ENCODE data around the genes MED28 and SLIT2.

DNA sequence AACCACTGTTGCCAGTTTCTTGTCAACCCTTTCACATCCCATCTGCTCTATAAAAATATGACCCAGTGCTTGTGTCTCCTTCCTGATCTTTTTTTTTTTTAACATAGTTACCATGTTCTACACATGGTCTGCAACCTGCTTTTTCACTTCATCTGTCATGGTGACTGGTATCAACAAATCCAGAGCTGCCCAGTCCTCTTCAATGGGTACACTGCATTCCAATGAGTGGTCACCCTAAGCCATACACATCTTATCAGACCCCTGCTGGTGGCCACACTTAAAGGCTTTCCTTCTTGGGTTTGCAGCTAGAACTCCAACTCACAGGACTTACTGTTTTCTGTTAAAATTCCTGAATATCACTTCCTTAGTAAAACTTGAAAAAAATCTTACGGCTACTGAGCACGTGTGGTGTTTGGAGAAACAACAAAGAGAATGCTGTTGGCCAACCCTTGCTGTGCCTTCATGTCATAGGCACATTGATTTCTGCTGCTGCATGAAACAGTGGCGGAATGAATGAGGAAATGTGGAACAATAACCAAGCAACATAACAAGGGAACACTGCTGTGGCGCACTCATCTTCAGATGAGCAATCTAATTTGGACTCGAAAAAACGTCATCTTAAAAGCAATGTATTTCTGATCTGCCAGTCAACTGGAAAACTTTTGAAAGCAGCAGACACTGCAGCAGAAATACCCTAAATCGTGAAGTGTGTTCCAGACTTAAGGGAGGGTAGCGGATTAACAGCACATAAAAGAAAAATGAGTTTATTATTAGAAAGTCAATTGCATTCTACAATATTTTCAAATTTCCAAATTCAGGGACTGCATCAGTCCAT, 51.5 kb downstream of the PROM1 start:
- PRO-cap: no peak

- PRO-cap: no peak
Observed at GRCh38 chr4:16078975-16079634, 4.7 kb downstream of the PROM1 start.

- PRO-cap: no peak
Observed at GRCh38 chr4:16113989-16114327, 30.1 kb upstream of the PROM1 start.

GRCh38 chr4:16142675-16143272, 59.0 kb upstream of the PROM1 start:
- PRO-cap: no peak

- PRO-cap: no peak
Observed at GRCh38 chr4:16899031-16899402, 572 bp upstream of the LDB2 start.

DNA sequence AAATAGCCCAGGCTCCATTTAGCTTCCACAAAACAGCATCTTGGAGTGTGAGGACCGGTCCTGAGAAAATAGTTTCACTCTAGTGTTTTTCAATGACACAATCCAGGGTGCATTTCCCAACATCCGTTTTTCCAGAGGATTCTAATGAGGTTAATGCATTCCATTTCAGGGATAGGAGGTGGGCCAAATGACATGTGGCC, 229.8 kb upstream of the LDB2 start:
- PRO-cap: no peak

DNA sequence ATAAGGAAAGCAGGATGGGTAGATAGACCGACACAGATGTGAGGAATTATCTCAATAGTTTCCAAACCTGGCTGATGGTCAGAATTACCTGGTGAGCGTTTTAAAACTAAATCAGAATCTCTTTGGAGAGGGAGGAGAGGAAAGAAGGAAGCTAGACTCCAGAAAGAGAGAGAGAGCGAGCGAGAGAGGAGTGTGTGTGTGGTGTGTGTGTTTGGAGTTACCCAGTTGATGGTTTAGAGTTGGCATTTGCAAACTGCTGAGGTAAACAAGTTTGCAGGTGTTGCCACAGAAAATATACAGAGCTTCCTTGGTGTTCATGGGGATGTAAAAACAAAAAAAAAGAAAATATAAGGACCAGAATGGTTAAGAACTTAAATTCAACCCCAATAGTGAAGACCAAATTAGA, 26.5 kb upstream of the LAP3 start:
- PRO-cap: unidirectional peak, plus-strand start at position 172 of the sequence

- PRO-cap: bidirectional peak, plus-strand start at chr4:17614660, minus-strand start at chr4:17614576
Observed at GRCh38 chr4:17614479-17615541, at the start of gene MED28. TSS of gene MED28 (plus strand) at chr4:17614641.

GRCh38 chr4:17623490-17624644, 9.4 kb downstream of the MED28 start:
- PRO-cap: no peak

DNA sequence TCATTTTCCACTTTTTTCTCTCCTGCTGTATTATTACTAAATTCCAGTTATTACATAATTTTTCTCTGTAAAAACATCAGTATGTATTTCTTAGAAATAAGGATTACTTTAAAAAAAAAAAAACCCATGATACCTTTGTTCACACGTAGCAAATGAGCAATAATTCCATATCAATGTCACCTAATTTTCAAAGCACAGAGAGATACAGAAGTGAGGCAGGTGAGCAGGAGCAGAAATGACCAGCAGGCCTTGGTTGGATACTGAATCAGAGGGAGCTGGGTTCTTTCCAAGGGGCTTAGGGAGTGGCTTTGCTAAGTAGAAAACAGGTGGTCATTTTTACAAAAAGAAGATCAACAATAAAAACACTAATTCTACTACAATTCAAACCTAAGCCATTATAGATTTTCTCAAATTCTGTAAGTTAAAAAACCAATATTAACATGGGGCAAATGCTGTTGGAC, 21.2 kb downstream of the MED28 start:
- PRO-cap: no peak

DNA sequence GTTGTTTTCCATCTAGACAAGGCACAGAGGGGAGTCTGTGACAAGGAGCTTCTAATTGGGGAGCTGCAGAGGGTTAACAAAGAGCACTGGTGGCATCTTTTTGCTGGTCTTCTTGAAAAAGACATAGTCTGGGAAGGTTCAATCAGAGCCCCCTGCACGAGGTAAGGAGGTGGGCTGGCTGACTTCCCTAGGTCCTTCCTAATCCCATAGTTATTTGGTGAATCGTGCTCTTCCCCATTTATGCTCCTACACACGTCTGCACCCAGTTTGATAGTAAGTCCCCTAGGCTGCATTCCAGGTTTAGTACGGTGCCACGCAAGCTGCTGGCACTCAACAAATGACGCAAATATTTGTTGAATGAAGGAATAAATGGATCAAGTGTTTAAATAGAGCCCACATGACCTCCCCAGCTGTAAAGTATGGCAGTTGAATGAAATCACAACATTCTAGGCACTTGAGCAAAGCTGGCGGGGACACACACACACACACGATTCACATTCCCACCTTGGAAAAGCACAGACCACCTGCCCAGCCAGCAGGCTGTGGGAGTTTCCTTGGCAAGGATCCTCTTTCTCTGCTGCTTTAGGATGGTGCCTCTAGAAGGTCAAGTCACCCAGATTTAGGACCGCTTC, 911 bp downstream of the FAM184B start:
- PRO-cap: no peak

- PRO-cap: no peak
Observed at GRCh38 chr4:18022747-18023092, 1.2 kb upstream of the LCORL start.

DNA sequence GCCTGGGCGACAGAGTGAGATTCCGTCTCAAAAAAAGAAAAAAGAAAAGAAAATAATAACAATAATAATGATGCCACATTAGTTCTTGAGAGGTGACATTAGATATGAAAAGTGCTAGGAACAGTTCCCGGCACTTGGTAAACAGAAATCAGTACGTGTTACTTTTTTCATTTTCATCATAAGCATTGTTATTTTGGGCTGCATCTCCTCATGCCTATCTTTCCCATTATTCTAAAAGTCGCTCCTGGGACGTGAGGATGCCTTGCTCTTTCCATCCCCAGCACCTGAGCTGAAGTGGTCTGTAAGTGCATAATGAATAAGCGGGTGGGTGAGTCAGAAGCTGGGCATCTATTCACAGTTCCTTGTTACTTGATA, 475.9 kb upstream of the SLIT2 start:
- PRO-cap: no peak

- PRO-cap: no peak
Observed at GRCh38 chr4:20244123-20244445, 7.6 kb upstream of the SLIT2 start.

- PRO-cap: bidirectional peak, plus-strand start at chr4:20251931, minus-strand start at chr4:20251779
Observed at GRCh38 chr4:20251661-20252317, at the start of gene SLIT2. TSS of gene SLIT2 (plus strand) at chr4:20251905.

GRCh38 chr4:20253279-20253612, 1.5 kb downstream of the SLIT2 start:
- PRO-cap: no peak

DNA sequence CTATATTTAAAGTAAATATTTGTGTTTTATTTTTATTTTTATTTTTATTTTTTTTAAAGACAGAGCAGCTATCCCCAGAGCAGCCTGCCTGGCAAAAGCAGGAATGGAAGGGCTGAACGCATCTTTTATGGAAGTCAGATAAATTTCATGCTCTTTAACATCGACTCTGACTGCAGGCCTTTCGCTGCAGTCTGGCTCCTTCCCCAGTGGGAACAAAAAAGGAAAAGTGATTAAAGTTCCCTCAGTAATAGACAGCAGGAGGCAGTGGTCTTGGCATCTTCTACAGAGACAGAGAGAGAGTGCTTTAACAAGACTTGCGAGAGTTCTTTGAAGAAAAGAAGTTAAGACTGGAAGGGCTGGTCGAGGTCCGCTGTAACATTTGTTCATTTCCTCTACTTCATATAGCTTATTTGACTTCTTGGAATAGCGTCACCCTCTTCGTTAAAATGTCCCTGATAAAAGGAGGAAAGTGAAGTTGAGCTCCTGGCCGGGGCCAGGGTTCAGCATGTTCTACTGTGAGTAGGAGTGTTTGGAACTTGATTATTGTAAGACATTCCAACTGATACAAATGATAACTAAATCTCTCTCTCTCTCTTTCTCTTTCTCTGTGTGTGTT, 179.8 kb downstream of the SLIT2 start:
- PRO-cap: no peak

DNA sequence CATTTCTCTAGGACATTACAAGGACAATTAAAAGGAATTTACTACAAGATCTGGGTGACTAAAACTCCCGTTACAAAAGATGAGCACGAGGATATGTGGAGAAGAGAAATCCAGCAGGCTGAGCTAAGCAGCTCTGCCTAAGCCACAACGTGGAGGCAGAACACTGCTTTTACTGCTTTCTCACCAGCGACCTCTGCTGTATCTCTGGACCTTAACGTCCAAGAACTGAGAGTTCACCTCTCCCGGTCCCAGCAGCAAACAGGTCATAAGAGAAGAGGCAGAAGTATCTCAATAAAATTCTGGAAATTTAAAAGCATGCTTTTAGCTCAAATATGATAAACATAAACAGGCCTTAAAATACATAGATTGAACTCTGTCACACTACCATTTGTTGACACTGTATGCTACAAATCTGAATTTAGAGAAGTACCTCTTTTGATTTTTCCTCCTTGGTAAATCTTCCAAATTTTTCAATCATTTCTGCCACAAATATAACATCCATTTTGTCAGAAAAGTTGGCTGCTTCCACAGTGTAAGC, 80.9 kb downstream of the ADGRA3 start:
- PRO-cap: no peak

- PRO-cap: no peak
Observed at GRCh38 chr4:22440710-22441633, 74.9 kb downstream of the ADGRA3 start.

GRCh38 chr4:22500144-22500810, 15.6 kb downstream of the ADGRA3 start:
- PRO-cap: no peak

Data from ureter (tissue), 1 donor.